Heart right ventricle (tissue), 2 donors: ENCODE results near the genes PPP1R1A, RPS26 and MYL6B.

- PRO-cap, 2 experiments = no peak in any of the 2 experiments
Measured at GRCh38 chr12:54416355-54417810, 2.2 kb downstream of the ITGA5 start.

DNA sequence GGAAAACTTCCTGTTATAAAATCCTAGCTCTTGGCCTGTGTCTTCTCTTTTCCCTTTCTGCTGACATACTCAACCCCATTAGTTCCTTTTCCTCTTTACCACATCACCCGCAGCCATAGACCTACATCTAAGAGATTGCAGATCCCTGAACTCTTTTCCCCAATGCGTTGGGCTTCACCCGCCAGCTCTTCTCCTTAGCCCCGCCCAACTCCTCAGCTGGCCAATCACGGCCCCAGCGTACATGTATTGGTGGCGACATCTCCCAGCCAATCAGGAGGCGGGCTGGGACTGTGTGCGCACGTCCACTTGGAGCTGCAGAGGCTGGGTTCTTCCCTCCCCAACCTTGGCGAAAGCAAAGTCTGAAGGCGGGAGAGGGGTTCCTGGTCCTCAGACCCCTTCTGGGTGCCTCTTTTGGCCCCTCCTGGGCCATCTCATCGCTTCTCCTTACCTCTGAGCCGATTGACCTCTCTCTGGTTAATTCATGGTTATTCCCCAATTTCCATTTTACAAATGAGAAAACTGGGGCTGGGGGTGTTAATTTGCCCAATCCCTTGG is 11.0 kb downstream of the PDE1B start:
- PRO-cap, 2 experiments = peak in 2 of 2 experiments; most common plus-strand start position 269 of the sequence (in 1); most common minus-strand start position 157 of the sequence (in 2)

GRCh38 chr12:54560975-54561914 is 11.8 kb downstream of the PDE1B start:
- PRO-cap, 2 experiments = peak in 2 of 2 experiments; most common plus-strand start chr12:54561465 (in 2); most common minus-strand start chr12:54561210 (in 1)

- PRO-cap, 2 experiments = peak in 2 of 2 experiments; most common plus-strand start chr12:54588732 (in 1); most common minus-strand start chr12:54588613 (in 2)
Measured at GRCh38 chr12:54588387-54589094, at the start of gene PPP1R1A. PPP1R1A (minus strand) TSS chr12:54588659.

GRCh38 chr12:55646078-55646889 is 9.6 kb downstream of the OR10P1 start:
- PRO-cap, 2 experiments = peak in 2 of 2 experiments; most common plus-strand start chr12:55646420 (in 2); most common minus-strand start chr12:55646303 (in 1)

GRCh38 chr12:55777627-55777983 is 34.7 kb downstream of the GDF11 start:
- PRO-cap, 2 experiments = no peak in any of the 2 experiments

GRCh38 chr12:55829896-55831130 is 926 bp upstream of the DNAJC14 start:
- PRO-cap, 2 experiments = peak in 2 of 2 experiments; most common plus-strand start chr12:55830839 (in 1); most common minus-strand start chr12:55830545 (in 2)

GRCh38 chr12:55839443-55839930 is 3.2 kb downstream of the MMP19 start:
- PRO-cap, 2 experiments = no peak in any of the 2 experiments

GRCh38 chr12:55952590-55953400 is 13.0 kb downstream of the PMEL start:
- PRO-cap, 2 experiments = no peak in any of the 2 experiments

GRCh38 chr12:55953401-55954522 is 12.1 kb downstream of the PMEL start:
- PRO-cap, 2 experiments = no peak in any of the 2 experiments

DNA sequence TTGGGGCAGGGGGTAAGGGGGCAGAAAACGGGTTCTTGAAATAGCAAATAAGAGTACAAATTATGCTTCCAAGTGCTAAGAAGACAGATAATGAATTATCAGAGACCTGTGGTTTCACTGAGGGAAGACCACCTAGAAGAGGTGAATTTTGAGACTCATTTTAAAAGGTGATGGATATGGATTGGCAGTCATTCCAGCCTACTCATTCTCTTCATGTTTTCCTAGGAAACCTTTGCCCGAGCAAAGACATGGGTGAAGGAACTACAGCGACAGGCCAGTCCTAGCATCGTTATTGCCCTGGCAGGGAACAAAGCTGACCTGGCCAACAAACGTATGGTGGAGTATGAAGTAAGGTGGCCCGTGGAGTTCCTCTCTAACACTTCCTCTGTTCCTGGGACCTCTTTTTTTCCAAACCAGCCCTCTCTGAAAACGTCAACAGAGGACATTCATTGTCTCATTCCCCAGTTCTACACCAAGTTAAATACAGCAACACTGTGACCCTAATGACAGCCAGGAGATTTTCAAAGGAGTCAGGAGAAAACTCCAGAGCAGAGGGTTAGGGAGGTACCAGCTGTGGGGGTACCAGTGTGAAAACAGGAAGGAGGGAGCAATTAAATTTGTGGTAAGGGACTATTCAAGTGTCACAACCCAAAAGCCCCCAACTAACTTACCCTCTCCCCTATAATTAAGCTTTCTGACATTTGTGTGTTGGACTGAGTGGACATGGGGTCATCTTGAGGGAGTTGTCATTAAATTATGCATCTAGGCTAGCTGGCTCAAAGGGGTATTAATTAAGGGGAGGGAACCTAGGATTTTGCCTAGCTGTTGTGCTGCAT is 6.4 kb upstream of the SUOX start:
- PRO-cap, 2 experiments = no peak in any of the 2 experiments

GRCh38 chr12:55994304-55994776 is 2.7 kb upstream of the SUOX start:
- PRO-cap, 2 experiments = no peak in any of the 2 experiments

- PRO-cap, 2 experiments = peak in 2 of 2 experiments; most common plus-strand start chr12:56042143 (in 1); most common minus-strand start chr12:56041796 (in 1)
Measured at GRCh38 chr12:56041699-56042776, at the start of gene RPS26. RPS26 (plus strand) TSS chr12:56041918.

DNA sequence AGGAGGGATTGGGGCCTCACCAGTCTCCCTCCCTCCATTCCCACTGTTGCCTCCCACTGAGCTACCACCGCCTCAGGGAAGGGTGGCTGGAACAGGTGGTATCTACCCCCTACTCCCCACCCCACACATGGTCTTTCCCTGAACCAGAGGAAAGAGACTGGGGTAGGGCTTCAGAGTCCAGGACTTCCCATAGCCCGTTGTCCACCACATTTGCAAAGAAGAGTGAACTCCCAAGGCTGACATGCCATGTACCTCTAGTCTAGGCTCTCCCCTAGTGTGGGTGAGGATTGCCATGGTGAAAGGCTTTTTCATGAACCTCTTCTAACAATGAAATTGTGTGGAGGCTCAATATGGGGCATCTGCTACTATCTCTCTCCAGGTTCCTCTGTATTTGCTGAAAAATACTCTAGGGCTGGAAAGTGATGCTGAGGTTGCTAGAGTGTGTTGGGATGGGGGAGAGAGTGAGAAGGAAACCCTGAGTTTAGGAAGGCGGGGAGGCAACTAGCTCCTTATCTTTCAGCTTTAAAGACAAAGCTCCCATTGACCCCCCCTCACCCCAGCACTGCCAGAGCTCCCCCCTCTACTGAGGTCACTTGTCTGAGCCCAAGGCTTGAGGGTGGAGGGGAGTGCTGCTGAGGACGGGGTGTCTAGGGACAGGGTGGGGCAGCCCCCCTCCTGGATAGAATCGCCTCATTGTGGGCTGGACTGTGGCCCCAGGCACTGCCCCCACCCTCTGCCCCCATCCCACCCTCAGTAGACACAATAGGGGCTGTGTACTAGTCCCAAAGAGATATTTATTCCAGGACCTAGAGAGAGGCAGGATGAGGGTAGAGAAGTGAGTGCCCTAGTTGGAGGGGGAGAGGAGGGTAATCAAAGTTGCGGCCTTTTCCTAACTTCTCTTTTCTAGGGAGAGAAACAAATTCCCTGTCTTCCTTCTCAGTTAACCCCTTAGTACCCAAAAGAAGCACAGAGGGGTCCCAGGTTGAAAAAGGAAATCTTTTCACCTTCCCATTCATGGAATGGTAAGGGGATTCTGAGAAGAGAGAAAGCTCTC is 2.9 kb downstream of the ERBB3 start:
- PRO-cap, 2 experiments = no peak in any of the 2 experiments

DNA sequence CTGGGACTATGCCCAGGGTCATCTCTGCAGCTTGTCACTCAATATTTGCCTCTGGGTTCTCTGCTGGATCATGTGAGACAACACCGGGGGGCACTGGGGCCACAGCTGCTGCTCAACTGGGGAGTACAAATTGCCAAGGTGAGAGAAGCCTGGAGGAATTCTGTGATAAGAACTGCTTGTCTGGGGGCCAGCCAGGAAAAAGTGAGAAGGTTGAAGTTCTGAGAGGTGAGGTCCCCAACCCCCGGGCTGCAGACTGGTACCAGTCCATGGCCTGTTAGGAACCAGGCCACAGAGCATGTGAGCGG is 7.3 kb upstream of the PA2G4 start:
- PRO-cap, 2 experiments = no peak in any of the 2 experiments

DNA sequence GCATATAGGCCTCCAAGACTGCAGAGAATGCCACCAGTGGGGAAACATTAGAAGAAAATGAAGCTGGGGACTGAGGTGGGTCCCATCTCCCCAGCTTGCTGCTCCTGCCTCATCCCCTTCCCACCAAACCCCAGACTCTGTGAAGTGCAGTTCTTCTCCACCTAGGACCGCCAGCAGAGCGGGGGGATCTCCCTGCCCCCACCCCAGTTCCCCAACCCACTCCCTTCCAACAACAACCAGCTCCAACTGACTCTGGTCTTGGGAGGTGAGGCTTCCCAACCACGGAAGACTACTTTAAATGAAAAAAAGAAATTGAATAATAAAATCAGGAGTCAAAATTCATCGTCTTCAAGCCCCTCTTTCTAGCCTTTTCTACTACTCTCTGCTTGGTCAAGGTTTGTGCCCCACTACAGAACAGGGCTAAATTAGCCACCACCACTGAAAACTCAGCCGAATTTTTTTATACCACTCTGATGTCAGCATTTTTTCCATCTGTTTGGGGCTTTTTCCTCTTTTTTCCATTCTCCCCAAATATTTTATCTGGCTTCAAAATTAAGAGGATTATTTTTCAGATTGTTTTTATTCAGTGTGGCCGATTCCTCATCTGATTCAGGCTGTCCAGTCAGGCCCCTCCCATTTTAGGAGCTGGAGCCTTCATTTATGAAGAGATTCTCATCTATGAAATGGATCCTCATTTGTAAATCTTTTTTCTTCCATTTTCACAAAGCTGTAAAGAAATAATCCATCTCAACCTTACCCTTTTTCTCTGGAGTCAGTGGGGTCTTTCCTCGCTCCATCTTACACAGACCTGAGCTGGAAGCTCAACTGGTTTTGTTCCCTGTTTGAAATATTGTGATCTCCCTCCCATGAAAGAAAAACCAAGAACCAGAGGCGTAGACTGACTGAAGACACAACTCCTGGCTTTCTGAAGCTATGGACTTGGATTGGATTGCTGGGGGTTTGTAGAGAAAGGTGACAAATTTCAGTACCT is 3.3 kb upstream of the RPL41 start:
- PRO-cap, 2 experiments = no peak in any of the 2 experiments

DNA sequence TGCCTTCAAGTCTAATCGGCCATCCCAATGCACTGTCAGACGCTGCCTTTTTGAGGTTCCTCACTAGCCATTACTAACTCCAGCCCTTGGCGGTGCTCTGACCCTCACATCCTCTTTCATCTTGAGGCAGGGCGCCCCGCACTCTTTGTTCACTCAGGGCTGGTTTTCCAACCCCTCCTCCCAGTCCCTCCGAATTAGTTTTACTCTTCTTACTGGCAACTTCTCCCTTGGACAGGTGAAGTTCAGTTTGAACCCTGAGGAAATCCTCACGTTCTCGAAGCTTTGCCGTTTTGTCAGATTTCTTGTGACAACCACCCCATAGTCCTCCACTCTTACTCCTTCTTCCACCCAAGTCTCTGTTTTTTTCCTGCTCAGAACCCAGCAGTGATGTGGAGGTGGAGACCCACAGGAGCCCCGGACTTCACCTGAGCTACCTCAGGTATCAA is 670 bp downstream of the ZC3H10 start:
- PRO-cap, 2 experiments = no peak in any of the 2 experiments

GRCh38 chr12:56126668-56127378 is 1.2 kb upstream of the ESYT1 start:
- PRO-cap, 2 experiments = no peak in any of the 2 experiments

- PRO-cap, 2 experiments = peak in 2 of 2 experiments; most common plus-strand start chr12:56152572 (in 1); most common minus-strand start chr12:56152480 (in 1)
Measured at GRCh38 chr12:56152335-56152869, at the start of gene MYL6B. MYL6B (plus strand) TSS chr12:56152587.

DNA sequence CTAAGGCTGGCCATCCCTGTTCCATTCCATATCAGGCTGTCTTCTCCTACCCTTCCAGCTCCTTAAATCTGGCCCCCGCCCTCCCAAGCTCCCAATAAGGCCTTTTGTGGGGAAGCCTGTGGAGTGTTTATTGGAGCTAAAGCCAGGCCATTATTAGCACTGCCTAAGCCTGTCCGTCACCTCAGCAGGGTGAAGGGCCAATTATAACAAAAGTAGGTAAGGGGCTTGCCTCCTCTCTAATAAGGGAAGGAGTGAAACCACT is 3.6 kb downstream of the MYL6 start:
- PRO-cap, 2 experiments = no peak in any of the 2 experiments